Peritoneum (tissue), 1 donor: ENCODE results near the genes KCTD6 and C3orf14.

- PRO-cap, result no peak
Measured at GRCh38 chr3:58342625-58343083, 10.0 kb downstream of the PXK start.

- PRO-cap, result no peak
Measured at GRCh38 chr3:58388478-58389079, 45.1 kb downstream of the PDHB start.

- PRO-cap, result no peak
Measured at GRCh38 chr3:58491460-58492538, at the start of gene KCTD6. TSS of gene KCTD6 (plus strand) at chr3:58492096.

GRCh38 chr3:58522806-58523511, 14.0 kb downstream of the ACOX2 start:
- PRO-cap, result no peak

DNA sequence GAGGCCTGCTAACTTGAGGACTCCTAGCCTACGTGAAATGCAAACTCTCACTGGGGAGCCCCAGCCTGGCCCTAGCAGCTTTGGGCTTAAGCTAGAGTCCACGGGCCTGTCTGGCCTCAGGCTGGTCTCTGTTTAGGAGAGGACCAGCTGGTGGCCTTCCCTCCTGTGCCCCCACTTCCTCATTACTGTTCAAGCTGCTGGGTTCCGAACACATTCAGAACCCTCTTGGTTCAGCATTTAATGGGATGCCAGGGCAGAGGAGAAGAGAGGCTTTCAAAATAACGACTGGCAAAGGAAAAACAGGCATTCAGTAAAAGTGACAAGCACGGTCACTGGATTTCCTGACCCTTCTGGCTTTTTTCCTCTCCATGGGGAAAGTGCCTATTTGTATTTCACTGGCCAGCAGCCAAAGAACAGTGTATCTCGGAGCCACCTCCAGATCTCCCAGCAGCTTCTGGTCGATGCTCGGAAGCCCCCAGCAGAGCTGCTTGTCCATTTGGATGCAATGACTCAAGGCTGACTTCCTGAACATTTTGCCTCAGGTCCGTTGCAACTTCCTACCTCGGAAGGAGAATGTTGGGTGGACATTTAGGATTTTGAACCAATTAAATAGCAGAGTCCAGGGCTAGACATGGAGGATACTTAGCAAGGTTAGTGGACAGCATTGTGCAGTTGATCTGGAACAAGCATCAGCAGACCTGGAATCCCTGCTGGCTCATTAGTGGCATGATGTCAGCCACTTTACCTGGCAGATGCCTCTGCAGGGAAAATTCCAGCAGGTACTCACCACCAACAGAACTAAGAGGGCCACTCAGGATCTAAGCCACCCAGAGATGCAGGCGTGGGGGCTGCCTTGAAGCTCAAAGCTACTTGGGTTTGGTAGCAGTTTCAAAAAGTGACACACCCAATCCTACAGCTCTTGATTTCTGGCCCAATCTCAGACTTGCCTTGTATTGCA, 1.2 kb downstream of the FAM107A start:
- PRO-cap, result no peak

DNA sequence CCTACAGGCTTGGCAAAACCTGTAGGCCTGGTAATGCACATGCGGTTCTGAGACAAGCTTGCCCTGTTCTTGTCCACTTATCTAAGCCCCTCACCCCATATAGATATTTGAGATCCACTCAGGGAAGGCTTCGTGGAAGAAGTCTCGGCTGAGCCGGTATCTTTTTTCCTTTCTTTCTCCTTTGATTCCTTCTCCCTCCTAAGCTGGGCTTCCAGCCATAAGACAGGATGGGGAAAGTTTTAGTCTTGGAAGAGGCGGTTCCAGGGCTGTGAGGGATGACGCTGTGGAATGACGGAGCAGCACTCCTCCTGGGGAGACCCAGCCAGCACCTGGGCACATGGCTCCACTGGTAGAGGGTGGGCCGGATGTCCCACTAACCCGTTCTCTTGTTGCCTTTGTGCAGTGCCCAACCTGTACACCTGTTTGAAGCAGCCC, 43.2 kb upstream of the FAM107A start:
- PRO-cap, result no peak

- PRO-cap, result no peak
Measured at GRCh38 chr3:59551598-59552165, 501.9 kb upstream of the CFAP20DC start.

DNA sequence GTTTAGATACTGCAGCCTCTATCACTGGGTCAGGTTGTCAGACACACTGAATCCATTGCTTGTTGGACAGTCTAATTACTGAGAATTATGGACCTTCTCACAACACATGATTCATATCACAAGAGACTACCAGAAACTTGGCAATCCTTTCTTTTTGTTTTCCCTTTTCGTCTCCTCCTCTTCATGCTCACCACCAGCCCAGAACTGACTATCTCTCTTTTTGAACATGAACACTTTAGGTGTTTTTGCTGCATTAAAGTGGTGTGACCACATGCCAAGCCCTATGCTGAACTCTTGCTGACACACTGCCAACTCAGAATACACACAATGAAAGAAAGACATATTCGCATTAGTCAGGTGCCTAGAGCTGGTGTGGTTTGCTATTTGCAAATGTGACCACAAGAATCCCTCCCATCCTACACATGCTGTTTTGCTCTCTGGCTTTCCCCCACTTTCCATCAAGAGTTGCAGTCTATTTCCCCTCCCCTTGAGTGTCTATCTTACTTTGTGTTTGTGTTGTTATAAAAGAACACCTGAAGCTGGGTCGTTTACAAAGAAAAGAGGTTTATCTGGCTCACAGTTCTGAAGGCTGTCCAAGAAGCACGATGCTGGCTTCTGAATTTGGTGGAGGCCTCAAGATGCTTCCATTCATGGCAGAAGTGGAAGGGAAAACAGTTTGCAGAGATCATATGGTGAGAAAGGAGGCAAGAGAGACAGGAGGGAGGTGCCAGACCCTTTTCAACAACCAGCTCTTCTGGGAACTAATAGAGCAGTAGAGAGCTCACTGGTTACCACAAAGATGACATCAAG, 967.9 kb upstream of the CFAP20DC start:
- PRO-cap, result no peak

DNA sequence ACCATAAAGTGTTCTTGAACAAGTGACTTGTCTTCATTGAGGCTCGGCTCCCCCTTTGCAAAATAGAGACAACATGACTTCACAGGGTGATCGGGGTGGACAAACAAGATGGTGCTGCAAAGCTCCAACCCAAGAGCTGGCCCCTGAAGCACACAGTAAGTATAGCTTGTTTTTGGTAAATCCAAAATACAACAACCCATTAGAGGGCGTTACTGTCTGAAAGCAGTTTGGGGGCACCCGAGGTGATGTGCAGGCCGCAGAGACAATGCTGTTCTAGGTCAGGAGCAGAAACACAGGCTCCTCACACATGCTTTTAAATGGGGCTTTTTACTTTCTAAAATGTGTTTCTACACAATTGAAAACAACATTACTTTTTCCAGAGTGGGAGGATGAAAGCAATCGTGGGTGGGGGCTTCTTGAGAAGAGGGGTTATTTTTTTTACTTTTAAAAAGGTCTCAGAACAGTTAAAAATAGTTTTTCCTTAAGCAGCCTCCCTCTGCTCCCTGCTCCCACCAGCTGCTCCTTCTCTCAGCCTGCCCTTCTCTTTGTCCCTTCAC, 1029.2 kb upstream of the CFAP20DC start:
- PRO-cap, result no peak

GRCh38 chr3:61684971-61685536, 123.7 kb downstream of the PTPRG start:
- PRO-cap, result no peak

DNA sequence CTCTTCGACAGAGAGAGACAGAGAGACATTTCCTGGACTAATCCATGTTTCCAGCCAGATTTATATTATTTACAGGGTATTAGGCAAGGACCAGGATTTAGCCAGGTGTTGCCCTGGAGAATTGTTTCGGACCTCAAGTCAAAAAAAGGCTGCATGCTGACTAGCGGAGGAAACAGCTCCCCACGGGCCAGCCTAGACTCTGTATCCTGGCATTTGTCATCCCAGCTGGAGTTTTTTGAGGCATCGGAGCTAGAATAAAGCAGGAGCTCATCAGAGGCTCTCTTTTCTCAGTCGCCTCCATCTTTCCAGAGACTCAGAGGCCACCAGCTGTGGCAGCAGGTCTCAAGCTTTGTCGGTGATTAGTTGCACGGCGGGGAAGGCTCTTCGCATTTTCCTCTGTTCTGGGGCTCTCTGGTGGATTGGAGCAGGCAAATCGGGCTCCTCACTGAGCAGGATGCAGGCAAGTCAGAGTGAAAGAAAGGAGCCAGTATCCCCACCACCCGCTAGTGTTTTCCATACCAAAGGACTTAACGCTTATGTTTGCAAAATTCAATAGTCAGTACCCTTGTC, 126.9 kb downstream of the PTPRG start:
- PRO-cap, result no peak

- PRO-cap, result no peak
Measured at GRCh38 chr3:61807651-61808395, 246.5 kb downstream of the PTPRG start.

DNA sequence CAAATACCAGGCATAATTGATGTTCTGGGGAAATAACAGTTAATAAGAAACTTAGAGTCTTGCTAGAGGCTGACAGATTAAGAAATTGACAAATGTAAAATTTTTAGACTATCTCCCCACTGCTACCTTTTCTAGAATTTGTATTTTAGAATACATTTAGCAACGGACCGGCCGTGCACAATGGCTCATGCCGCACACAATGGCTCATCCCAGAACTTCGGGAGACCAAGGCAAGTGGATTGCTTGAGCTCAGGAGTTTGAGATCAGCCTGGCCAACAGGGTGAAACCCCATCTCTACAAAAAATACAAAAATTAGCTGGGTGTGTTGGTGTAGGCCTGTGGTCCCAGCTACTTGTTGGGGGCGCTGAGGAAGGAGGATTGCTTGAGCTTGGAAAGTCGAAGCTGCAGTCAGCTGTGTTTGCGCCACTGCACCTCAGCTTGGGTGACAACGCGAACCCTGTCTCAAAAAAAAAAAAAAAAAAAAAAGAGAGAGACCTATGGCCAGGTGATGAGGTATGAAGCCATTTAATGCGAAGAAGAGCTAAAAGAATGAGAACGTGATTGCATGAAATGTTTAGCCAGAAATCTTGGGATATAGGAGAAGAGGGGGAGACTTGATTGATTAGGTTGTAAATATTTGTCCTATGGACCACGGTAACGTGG, 318.9 kb downstream of the PTPRG start:
- PRO-cap, result no peak

GRCh38 chr3:61886231-61886999, 325.0 kb downstream of the PTPRG start:
- PRO-cap, result no peak

DNA sequence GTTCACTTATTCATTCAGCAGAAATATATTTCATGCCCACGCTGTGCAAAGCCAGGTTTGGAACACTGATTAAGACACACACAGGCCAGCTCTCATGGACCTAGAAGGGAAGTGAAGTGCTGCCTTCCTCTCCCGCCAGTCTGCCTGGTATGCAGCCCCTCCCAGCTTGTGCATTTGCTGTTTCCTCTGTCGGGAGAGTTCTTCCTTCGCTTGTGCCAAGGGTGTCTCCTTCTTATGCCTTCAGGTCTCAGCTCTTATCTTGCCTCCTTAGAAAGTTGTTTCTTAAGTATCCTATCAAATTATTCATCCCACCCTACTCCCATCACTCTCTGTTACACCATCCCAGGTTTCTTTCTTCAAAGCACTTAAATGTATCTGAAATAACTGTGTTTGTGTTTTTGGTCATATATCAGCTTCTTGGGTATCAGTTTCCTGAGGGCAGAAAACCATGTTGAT, 184.5 kb upstream of the C3orf14 start:
- PRO-cap, result no peak

GRCh38 chr3:62161294-62161869, 157.4 kb upstream of the C3orf14 start:
- PRO-cap, result no peak

GRCh38 chr3:62243527-62244005, 75.3 kb upstream of the C3orf14 start:
- PRO-cap, result no peak

- PRO-cap, result no peak
Measured at GRCh38 chr3:62267108-62268267, 51.3 kb upstream of the C3orf14 start.

GRCh38 chr3:62318627-62319901, at the start of gene C3orf14:
TSS of gene C3orf14 (plus strand) at chr3:62319022.
- PRO-cap, result unidirectional peak, plus-strand start at chr3:62319072

- PRO-cap, result no peak
Measured at GRCh38 chr3:62325991-62326441, 7.2 kb downstream of the C3orf14 start.